Left common carotid artery plus branches (tissue), 1 donor: ENCODE measurements around the genes PPP1R12C, PTPRH, COX6B2, ZNF628 and NAT14.

- PRO-cap: no peak
These were observed 15.6 kb downstream of the FCAR start for GRCh38 chr19:54889652-54890096.

DNA sequence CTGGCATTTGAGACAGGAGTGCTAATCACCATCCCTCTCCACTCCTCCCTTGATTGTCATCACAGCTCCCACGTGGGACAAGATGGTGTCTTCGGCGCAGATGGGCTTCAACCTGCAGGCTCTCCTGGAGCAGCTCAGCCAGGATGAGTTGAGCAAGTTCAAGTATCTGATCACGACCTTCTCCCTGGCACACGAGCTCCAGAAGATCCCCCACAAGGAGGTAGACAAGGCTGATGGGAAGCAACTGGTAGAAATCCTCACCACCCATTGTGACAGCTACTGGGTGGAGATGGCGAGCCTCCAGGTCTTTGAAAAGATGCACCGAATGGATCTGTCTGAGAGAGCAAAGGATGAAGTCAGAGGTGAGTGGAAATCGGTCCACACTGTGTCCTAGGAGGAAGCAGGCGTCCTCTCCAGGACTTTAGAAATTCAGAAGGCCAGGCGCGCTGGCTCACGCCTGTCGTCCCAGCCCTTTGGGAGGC, 3.8 kb downstream of the NLRP2 start:
- PRO-cap: no peak

DNA sequence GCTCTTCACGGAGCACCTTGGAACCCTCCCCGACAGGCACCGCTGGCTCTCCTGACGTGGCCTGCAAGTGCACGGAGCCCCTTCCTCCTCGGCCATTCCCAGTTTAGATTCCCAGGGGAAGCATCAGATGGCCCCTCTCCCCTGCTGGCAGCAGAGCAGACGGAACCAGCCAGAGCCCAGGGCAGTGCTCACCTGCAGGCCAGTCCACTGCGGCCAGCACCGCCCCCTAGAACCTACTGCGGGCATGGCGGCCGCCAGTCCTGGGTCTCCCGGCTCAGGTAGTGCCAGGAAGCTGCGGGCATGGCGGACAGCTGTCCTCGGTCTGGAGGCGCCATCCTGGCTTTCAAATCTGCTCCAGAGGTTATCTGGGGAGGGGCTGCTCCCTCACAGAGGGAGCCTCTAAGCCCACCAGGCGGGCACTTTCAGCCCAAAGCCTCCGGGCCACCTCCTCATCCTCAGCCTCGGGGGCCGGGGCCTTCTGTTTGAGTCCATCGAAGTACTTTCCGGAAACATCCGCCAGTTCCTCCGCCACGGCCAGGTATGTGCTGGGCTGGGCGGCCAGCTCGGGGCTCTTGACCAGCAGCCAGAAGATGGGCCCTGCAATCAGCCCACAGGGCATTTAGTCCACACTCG, 6.8 kb upstream of the GP6 start:
- PRO-cap: no peak

DNA sequence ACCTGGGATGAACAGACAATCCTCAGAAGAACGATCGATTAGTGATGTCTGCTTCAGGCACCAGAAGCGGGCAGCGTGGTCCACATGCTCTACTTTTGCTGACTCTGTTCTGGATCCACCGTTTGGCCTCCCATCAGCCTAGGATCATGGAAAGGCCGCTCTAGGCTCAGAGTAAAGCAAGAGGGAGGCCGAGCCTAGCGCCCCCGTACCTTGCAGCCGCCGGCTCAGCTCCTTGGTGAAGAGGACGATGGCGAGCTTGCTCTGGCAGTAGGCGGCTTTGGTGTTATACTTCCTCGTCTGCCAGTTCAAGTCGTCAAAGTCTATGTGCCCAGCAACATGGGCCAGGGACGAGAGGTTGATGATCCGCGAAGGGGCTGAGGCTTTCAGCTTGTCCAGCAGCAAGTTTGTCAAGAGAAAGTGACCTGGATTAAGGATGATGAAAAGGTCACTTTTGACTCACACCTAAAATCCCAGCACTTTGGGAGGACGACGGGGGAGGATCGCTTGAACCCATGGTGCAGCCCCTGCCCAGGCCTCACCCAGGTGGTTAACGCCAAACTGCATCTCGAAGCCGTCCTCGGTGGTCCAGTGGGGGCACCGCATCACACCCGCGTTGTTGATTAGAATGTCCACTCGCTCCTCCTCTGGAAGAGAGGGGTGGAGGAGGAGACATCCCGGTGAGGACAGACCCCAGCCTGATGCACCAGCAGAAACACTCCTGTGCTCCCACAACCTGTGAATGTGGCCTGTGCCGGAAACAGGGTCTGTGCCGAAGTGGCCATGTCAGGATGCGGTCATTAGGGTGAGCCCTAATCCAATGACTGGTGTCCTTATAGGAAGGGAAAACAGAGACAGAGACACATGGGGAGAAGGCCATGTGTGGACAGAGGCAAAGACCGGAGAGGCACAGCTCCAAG, 10.3 kb upstream of the GP6 start:
- PRO-cap: no peak

GRCh38 chr19:55092015-55092652, 16.5 kb downstream of the EPS8L1 start:
- PRO-cap: no peak

GRCh38 chr19:55092665-55093259, 17.1 kb downstream of the EPS8L1 start:
- PRO-cap: no peak

DNA sequence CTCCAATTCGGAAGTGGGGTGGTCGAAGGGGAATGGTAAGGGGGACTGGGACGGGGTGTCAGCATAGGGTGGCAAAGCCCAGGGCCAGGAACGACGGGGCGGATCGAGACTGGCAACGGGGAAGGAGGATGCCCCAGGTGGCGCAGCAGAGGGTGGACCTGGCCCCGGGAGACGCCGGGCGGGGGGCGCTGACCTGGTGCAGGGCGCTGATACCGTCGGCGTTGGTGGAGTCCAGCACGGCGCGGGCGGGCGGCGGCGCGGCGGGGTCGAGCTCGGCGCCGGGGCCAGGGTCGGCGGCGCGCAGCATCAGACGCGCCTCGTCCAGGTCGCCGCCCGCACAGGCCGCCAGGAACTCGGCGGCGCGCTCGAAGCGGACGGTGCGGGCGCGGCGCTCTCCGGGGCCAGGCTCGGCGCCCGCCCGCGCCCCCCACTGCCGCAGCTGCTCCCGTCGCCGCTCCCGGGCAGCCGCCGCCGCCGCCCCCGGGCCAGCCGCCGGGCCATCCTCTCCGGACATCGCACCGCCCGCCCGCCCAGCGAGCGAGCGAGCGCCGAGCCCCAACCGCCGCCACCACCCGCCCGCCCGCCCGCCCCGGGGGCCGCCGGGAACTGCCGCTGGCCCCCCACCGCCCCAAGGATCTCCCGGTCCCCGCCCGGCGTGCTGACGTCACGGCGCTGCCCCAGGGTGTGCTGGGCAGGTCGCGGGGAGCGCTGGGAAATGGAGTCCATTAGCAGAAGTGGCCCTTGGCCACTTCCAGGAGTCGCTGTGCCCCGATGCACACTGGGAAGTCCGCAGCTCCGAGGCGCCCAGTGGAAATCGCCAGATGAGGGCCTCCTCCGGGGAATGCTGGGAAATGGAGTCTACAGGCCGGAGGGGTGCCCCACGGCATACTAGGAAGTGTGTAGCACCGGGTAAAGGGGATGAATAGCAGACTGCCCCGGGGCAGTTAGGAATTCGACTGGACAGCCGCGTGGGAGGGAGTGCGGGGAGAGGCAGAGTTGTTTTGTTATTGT, at the start of gene PPP1R12C:
PPP1R12C (minus strand) TSS at position 608 of the 1,011 bp plus-strand sequence.
- PRO-cap: unidirectional peak, minus-strand start at position 608 of the sequence

GRCh38 chr19:55208918-55209793, at the start of gene PTPRH:
Gene PTPRH, minus strand, starts transcription at chr19:55209501.
- PRO-cap: no peak

GRCh38 chr19:55256052-55256513, 2.7 kb downstream of the PPP6R1 start:
- PRO-cap: no peak

DNA sequence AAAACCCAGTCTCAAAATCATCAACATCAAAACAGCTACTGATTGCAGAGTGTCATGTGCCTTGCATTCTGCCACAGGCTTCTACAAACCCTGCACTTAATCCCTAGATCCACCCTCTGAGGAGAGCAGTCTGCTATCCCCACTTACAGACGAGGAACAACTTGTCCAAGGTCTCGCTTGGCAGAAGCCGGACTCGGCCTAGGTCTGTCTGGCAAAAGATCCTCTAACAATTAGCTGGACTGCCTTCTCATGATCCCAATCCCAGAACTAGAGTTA, 2.1 kb downstream of the PPP6R1 start:
- PRO-cap: no peak

GRCh38 chr19:55257080-55257771, 1.6 kb downstream of the PPP6R1 start:
- PRO-cap: no peak

- PRO-cap: no peak
These were observed 3.4 kb downstream of the HSPBP1 start for GRCh38 chr19:55276123-55277263.

DNA sequence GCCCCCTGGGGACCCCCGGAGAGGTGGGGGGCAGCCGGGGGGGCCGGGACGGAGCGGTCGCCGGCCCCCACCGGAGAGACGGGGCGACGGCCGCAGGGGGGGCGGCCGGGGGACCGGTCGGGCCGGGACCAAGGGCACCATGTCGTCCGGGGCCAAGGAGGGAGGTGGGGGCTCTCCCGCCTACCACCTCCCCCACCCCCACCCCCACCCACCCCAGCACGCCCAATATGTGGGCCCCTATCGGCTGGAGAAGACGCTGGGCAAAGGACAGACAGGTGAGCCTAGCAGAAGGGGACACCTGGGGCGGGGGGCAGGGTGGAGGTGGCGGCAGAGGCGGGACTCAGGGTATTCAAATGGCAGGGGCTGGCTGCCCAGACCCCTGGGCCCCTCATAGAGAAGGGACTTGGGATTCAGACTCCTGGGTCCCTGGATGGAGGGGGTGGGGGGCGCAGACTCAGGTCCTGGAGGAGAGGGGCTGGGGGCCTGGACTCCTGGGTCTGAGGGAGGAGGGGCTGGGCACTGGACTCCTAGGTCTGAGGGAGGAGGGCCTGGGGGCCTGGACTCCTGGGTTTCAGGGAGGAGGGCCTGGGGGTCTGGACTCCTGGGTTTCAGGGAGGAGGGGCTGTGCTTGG, 623 bp downstream of the BRSK1 start:
- PRO-cap: no peak

- PRO-cap: no peak
These were observed at the start of gene COX6B2 for GRCh38 chr19:55354506-55355394. Gene COX6B2, minus strand, starts transcription at chr19:55354719.

DNA sequence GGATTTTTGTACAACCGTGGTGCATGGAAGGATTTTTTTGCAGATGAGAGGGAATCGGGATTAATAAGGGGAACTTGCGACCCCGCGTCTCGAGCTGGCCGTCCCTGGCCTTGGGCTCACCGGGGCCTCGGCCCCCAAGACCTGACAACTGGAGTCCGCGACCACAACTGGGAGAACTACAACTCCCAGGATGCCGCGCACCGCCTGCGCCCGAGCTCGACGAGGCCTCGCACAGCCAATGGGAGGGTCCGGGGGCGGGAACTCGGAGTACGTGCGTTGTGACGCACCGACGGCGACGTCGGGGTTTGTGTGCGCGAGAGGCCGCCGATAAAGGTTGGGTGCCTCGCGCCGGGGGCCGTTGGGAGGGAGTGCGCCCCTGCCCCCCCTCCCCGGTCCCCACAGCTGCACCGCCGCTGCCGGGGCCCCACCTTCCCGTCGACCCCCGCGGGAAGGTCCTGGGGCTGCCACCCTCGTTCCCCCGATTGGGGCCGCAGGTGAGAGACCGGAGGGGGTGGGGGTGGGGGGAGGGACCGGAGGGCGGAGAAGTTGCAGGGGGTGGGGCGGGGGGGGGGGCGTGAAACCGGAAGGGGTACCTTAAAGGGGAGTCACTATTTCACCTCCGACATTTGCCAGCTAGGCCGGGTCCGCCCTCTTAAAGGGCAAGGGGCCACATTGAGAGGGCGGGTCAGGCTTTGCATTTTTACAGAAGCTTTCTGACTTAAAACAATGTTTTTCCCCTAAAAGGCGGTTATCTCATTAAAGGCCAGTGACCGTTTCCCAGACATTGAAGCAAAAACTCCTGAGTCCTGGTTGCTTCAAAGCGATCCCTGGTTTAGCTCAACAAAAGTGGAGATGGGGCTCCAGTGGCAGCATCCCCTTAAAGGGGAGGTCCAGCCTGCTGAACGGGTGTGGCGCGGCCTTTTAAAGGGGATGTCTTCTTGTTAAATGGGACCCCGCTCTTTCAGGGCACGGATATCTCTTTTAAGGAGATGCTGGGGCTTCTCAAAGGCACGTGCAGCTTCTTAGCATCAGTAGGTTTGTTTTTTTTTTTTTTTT, at the start of gene ZNF628:
ZNF628 (plus strand) TSS at position 304 of the 1,056 bp plus-strand sequence.
- PRO-cap: unidirectional peak, plus-strand start at position 308 of the sequence

GRCh38 chr19:55484261-55485301, at the start of gene NAT14:
Gene NAT14, plus strand, starts transcription at chr19:55485188.
- PRO-cap: no peak

- PRO-cap: no peak
These were observed 5.1 kb downstream of the SSC5D start for GRCh38 chr19:55493041-55493956.

- PRO-cap: no peak
These were observed 9.2 kb upstream of the SBK3 start for GRCh38 chr19:55554280-55555253.

DNA sequence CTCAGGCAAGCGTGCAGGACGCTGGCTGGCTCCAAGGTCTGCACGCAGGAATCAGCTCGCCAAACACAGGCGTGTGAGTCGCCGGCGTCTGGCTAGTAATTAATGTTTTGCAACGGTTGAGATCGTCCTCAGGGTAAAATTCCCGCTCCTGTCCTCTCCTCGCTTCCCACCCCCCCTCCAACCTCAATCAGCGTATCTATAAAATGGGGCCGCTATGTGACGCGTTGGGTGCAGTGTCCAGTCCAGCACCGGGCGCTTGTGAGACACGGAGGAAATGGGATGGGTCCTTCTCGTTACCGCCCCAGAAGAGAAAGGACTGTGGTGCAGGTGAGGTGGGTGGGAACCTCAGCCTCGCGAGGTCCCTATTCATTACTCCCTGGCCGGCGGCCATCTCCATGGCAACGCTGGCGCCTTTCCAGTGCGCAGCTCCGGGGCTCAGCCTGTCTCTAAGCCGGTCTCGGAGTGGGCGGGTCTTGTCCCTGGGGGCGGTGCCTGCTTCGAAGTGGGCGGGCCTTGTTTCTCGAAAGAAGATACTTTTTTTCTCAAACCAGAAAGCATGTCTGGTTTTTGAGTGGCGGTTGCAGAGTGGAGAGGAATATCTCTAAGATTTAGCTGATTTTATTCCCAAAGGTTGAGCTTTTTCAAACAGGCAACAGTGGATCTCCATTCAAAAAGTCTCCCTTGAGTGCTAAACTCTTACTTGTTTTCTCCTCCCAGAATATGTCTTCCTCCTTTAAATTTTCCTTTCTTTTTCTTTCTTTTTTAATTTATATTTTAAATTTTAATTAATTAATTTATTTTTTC, 6.6 kb upstream of the ZNF579 start:
- PRO-cap: no peak

GRCh38 chr19:55607075-55607542, 1.7 kb downstream of the ZNF865 start:
- PRO-cap: no peak